Metastatic Liver Carcinoma in the Lung (tissue), 2 donors: ENCODE results near the genes ZNF766 and ZNF320.

DNA sequence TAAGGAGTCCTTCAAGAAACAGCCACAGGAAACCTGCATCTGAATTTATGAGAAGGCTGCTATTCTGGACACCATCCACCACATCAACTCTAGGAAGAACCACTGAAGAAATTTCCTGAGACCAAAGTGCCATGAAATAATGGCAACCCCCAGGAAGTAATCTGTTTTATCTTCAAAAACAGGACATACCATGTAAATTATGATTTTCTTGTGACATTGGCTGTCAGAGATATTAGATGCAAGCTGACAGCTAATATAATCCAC lies 12.9 kb downstream of the ZNF350 start:
- PRO-cap, 2 experiments = no peak in any of the 2 experiments

DNA sequence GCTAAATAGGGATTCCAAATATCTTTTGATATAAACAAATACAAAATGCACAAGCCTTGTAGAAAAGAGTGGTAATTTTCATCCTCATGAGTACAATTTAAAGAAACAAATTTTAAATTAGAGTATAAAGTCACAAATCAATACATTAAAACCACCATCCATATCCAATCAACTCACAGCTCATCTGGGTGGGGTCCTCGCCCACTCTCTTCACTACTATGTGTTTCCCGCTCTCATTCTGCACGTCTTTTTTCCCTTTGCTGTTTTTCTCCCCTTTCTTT lies 1.5 kb downstream of the ZNF616 start:
- PRO-cap, 2 experiments = no peak in any of the 2 experiments

DNA sequence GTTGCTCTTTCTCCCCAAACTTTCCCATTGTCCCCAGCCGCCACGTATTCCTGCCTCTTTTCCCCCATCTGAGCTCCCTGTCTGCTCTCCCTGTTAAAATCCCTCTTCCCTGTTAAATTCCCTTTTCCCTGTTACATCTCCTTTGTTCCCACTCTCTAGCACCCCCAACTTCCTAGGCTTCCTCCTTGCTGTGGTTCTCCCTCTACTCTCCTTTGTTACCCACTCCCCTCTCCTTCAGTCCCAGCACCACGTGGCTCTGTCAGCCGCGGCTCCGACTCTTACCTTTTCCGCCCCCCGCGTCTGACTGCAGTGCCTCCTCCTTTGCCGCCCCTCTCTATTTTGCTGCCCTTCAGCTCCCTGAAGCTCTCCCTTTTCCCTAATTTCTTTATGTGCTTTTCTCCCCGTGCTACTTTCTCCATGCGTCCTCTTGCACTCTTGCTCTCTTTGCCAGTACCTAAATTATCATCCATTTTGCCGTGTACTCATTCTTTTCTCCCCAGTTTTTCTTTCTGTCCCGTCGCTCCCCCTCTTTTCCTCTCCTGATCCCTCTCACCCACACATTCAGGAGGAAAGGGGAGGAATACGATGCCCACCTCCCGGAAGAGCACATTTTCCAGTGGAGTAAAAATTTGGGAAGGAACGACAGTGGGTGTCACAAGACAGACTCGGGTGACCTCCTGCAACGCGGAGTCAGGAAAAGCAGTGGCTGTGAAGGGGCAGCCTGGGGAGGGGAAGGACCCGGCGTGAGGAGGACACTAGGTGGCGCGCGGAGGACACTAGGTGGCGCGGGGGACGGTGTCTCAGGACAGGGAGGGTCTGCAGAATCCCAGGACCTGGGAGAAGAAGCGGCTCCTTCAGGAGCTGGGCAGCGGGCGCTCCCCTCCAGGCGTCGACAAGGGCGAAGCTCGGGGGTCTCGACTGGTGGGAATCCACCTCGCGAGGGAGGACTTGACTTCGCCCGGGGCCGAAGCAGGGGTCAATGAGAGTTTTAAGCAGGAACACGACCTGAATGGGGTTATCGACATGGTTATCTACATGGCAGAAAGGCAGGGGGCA lies 788 bp downstream of the ZNF616 start:
- PRO-cap, 2 experiments = peak in 1 of 2 experiments; most common plus-strand start position 702 of the sequence (in 1)

DNA sequence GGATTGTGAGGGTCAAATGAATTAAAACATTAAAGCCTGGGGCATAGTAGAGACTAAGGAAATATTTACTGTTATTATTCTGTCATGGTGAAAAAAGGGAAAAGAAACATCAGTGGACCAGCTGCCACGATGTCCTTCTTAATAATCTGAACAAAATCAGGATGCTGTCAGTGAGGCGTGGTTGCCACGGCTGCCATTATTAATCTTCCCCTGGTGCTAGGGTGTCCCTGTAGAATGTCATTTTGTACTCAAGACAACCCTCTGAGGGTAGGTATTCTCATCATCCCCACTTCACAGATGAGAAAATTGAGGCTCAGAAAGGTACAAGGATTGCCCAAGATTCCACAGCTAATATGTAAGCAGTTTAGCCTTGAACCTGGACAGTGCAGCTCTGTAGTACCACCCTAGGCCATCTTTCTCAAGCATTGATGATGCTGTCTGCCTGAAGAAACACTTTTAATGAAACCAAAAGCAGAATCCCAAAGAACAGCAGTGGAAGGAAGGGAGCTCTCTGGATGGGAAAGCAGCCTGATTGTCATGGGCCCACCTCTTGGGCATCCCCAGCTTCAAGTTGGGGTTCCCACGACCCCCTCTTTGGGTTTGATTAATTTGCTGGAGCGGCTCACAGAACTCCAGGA lies 8.1 kb downstream of the PPP2R1A start:
- PRO-cap, 2 experiments = no peak in any of the 2 experiments

- PRO-cap, 2 experiments = no peak in any of the 2 experiments
Measured at GRCh38 chr19:52231518-52231879, 37.9 kb upstream of the ZNF766 start.

GRCh38 chr19:52269493-52269694 lies at the start of gene ZNF766:
TSS of gene ZNF766 (plus strand) at chr19:52269587.
- PRO-cap, 2 experiments = peak in 2 of 2 experiments; most common plus-strand start chr19:52269587 (in 2)

DNA sequence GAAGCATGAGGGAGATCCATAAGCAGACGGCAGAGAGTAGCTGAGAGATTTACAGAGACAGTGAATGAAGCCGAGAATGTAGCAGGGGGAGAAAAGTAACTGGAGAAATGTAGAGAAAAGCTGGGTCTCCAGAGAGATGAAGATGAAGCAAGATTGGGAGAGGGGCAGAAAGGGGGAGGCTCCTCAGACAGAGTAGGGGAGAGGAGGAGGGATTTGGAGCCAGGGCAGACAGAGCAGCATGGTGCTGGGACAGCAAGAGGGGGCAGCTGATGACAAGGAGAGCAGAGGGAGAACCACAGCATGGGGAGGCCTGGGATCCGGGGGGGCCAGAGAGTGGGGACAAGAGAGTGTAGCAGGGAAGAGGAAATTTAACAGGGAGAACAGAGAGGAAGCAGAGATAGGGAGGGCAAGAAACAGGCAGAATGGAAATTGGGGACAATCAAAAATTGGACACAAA lies 975 bp downstream of the ZNF610 start:
- PRO-cap, 2 experiments = no peak in any of the 2 experiments

- PRO-cap, 2 experiments = no peak in any of the 2 experiments
Measured at GRCh38 chr19:52493179-52493757, 34.2 kb upstream of the ZNF808 start.

DNA sequence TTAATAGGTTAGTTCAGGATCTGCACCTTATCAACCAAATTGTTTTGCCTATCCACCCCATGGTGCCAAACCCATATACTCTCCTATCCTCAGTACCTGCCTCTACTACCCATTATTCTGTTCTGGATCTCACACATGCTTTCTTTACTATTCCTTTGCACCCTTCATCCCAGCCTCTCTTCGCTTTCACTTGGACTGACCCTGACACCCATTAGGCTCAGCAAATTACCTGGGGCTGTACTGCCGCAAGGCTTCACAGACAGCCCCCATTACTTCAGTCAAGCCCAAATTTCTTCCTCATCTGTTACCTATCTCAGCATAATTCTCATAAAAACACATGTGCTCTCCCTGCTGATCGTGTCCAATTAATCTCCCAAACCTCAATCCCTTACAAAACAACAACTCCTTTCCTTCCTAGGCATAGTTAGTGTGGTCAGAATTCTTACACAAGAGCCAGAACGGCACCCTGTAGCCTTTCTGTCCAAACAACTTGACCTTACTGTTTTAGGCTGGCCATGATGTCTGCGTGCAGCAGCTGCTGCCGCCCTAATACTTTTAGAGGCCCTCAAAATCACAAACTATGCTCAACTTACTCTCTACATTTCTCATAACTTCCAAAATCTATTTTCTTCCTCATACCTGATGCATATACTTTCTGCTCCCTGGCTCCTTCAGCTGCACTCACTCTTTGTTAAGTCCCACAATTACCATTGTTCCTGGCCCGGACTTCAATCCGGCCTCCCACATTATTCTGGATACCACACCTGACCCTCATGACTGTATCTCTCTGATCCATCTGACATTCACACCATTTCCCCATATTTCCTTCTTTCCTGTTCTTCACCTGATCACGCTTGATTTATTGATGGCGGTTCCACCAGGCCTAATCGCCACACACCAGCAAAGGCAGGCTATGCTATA lies 59.1 kb downstream of the ENSG00000269825 start:
- PRO-cap, 2 experiments = no peak in any of the 2 experiments

DNA sequence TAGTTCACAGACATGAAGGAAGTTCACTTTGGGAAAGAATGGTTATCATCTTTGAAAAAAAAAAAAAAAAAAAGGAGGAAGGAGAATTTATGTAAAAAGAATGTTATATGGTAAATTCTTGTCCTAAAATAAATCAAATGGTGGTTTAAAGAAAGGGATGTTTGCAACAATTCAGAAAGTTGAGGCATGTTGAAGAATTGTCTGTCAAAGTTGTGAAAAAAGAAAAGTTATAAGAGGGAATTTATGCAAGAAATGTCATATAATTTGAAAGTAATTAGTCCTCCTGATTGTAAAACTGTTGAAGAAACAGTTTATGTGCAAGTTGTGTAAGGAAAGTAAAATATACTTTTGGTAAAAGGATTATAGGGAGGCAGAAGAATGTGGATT lies 23.1 kb downstream of the ENSG00000269825 start:
- PRO-cap, 2 experiments = no peak in any of the 2 experiments

- PRO-cap, 2 experiments = no peak in any of the 2 experiments
Measured at GRCh38 chr19:52723535-52724547, 11.0 kb downstream of the ZNF611 start.

DNA sequence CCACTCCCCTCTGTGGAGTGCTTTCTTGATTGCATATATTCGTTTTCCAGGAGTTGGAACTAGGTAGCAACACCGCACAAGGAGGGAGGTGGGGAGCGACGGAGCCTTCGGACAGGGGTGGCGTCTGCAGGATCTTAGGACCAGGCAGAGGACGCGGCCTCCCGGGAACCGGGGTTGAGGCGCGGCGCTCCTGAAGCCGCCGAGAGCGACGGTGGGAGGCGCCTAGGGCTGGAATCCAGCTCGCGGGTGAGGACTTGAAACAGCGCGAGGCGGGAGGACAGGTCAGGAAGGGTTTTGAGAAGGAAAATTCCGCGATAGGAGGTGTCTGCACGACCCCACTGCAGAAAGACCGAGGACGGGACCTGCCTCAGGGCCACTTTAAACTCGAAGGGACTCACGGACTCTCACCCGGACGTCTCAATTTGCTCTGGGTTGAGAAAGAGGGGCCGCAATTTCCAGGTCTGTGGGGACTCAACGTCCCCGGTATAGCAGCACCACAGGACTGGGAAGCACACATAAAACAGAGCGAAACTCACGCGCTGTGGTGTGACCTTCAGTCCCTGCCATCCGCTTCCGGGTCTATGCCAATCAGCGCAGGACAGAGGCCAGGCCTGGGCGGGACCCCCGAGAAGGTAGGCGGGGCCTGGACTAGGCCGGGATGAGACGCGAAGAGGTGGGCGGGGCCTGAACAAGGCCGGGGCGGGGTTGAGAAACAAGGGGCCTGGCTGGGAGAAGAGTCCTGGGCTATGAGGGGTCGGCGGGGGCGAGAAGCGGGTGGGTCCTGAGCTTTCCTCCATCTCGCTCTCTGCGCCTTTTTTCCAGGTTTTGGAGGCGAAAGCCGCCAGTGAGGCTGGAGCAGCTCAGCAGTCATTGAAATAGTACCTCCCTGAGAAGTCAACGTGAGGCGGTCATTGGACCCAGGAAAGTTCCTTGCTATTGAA lies at the start of gene ZNF320:
Gene ZNF320 (minus strand): TSS at position 524 of the 941 bp plus-strand sequence.
- PRO-cap, 2 experiments = peak in 2 of 2 experiments; most common plus-strand start position 681 of the sequence (in 1); most common minus-strand start position 504 of the sequence (in 2)

- PRO-cap, 2 experiments = peak in 1 of 2 experiments; most common plus-strand start chr19:52923165 (in 1)
Measured at GRCh38 chr19:52922359-52923320, 588 bp downstream of the ZNF888 start.

GRCh38 chr19:52923837-52924807 lies 894 bp upstream of the ZNF888 start:
- PRO-cap, 2 experiments = no peak in any of the 2 experiments

DNA sequence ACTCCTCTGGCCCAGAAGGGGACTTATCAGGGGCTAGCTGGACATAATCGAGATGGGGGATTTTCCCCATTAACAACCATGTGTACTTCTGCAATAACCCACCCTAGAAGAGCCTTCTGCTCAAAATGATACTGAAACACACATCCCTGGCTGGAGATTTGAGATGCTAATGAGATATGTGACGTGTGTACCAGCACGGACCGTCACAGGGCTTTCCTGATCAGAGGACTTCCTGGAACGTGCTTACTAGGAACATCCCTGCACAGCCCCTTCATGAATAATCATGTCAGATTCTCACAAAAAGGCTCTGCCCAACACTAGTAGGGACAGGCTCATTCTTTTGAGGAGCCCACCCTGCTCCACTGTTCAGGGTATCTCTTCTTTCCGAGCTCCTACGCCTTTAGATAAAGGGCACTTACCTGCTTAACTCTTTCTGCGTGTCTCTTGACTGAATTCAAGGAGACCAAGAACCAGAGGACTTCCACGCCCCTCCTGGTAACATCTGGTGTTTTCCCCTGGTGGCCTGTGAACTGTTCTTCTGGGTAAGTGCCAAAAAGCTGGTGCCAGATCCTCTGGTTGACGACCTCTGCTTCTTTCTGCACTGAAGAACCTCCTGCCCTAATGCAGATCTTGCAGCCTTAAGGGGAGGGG lies 6.4 kb upstream of the ERVV-1 start:
- PRO-cap, 2 experiments = no peak in any of the 2 experiments

- PRO-cap, 2 experiments = no peak in any of the 2 experiments
Measured at GRCh38 chr19:53084806-53085487, 18.3 kb downstream of the ZNF160 start.

- PRO-cap, 2 experiments = no peak in any of the 2 experiments
Measured at GRCh38 chr19:53422972-53423409, 8.8 kb upstream of the ZNF761 start.

DNA sequence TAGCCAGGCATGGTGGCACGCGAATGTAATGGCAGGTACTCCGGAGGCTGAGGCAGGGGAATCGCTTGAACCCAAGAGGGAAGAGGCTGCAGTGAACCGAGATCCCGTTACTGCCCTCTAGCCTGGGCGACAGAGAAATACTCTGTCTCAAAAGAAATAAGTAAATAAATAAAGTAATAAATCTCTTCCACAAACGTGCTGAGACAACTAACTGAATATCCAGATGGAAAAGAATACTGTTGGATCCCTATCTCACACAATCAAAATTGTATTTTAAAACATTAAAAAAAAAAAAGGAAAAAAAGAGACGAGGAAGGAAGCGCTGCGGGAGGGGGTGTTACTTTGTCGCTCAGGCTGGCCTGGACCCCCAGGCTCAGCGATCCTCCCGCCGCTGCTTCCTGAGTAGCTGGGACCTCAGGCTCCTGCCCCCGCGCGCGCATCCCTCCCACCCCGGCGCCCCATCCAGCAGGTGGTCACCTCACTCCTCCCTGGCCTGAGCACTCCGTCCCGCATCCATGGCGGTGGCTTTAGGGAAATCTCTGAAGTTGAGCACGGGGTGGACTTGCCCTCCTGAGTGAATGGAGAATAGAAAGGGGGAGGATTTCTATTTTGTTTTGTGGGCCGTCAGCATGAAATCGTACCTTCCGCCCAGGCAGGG lies 592 bp upstream of the ZNF813 start:
- PRO-cap, 2 experiments = no peak in any of the 2 experiments

- PRO-cap, 2 experiments = no peak in any of the 2 experiments
Measured at GRCh38 chr19:53573869-53574225, 35.9 kb downstream of the ZNF331 start.

DNA sequence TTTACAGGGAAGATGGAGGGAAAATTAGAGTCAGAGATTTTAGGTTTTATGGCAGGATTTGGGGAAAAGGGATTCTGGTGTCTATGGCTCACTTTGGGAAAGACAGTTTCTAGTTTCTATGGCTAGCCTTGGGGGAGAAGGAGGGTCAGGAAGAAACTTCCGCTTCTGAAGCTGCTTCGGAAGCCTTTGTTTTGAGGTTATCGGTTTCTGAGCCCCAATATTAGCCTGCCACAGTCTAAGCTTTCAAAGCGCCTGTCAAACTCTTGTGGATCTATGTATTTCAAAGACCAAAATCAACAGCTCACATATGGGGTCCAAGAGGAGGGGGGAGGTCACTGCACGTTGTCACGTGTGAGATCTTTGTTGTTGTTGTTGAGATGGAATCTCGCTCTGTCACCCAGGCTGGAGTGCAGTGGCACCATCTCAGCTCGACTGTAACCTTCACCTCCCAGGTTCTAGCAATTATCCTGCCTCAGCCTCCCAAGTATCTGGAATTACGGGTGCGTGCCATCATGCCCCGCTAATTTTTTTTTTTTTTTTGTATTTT lies 18.7 kb upstream of the DPRX start:
- PRO-cap, 2 experiments = no peak in any of the 2 experiments